T47D (cell line): ENCODE data around the gene DOLPP1.

DNA sequence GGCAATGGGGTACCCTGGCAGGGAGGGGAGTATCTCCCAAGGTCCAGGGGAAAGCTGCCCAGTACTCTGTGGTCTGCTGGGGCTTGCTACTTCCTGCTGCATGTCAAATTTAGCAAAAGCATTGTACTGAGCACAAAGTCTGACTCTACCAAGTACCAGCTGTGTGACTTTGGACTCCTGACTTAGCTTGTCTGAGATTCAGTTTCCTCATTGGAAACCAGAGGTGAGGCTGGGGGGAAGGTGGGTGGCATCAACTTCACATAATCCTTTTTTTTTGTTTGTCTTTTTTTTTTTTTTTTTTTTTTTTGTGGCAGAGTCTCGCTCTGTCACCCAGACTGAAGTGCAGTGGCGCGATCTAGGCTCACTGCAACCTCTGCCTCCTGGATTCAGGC is 2.1 kb downstream of the MIGA2 start:
- RRBS, result no CpG with 5 or more reads among the region's 3 CpGs

DNA sequence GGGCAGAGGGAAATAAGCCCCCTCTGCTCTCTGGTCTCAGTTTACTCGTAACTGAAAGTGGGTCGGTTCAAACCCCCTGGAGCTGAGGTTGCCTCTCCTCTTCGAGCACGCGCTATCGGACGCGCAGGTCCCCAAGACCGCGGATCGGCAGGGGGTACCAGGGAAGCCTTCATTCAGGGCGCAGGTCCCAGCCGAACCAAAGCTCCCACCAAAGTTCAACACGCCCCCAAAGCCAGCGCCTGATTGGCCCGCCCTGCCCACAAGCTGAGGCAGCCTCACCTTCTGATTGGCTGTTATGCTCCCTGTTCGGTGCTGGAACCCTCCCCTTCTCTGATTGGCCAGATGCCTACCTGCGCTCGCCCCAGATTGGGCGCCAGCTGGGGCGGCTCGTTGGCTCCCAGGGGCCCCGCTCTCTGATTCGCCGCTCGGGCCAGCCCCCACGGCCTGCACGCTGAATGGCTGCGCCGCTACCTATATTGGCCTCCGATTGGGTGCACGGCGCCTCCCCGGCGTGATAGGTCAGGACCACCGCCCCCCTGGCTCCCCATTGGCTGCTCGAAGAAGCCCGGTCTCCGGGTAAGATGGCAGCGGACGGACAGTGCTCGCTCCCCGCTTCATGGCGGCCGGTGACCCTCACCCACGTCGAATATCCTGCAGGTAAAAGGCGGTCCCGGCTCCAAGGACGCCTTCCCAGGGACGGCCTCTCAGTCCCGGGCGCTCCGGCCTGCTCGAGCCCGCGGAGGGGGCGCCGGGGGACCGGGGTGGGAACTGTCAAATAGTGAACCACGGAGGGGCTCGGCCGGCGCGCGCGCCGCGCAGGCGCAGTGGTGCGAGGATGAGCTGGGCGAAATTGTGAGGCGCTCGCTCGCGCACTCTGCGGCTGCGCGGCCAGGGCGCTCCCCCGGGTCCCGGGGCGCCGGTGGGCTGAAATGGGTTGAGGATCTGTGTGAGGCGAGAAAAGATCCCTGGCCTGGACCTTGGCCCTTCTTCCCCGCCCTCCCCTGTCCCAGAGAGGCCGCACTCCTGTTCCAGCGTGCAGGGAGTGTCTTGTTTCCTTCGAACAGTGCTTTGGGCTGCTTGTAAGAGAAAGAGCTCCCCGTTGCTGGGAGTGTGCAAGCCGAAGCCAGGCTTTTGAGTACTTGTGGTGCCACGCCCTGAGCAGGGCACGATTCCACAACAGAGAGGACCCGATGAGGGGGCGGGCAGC is at the start of gene DOLPP1:
DOLPP1 (plus strand) TSS at position 561 of the 1,207 bp plus-strand sequence.
- RRBS, result 2% methylated on average over 28 of the region's 95 CpGs

GRCh38 chr9:129108633-129109861 is 1.5 kb downstream of the CRAT start:
- RRBS, result no CpG with 5 or more reads among the region's 21 CpGs

DNA sequence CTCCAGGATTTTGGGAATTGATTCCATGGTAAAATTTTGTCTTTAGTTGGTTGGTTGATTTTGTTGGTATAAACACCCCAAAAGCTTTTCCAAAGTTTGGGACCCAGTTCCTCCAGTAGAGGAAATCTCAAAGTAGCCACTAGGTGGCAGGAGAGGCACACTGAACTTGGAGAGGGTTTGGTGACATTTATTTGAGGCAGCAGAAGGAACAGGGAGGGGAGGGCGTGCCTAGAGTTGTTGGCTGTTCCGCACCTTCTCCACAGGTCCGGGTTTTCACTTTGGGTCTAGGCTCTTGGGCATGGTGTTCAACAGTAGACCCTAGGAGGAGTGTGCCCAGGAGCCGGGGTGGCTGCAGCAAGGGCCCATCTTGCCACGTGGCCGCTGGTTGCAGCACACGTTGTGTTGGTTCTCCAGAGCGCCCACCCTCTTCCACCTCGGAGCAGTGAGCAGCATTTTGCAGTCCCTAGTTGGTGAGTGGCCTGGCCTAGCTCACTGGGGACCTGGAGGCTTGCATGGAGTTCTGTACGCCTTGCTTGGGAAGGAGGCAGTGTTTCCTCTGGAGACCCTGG is 28.0 kb downstream of the PTPA start:
- RRBS, result 5% methylated on average over 2 of the region's 10 CpGs

- RRBS, result no CpG with 5 or more reads among the region's 20 CpGs
These were observed 30.4 kb downstream of the PTPA start for GRCh38 chr9:129141336-129142391.

DNA sequence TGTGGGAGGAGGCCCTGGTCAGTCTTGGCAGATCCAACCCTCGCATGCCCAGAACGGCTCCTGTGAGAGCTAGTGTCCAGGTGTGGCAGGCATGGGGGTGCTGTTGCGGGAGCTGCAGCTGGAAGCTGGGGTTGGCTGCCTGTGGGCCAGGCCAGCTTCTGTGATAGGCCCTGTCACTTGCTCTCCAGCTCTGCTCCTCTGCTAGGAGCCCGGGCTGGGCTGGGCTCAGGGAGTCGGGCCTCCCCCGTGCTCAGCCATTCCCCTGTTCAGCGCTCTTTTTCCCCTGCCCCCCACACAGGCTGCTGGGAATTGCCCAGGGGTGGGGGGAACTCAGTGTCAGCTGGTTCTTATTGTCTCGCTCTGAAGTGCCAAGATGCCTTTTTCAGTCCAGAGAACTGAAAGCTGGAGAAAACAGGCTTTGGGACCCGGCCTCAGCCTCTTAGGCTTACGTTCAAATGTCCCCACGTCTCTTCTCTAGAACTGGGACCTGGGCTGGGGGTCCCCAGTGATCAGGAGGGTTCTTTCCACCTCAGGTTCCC is 31.4 kb downstream of the IER5L start:
- RRBS, result no CpG with 5 or more reads among the region's 11 CpGs

- RRBS, result no CpG with 5 or more reads among the region's 19 CpGs
These were observed 927 bp upstream of the IER5L start for GRCh38 chr9:129178868-129179507.

DNA sequence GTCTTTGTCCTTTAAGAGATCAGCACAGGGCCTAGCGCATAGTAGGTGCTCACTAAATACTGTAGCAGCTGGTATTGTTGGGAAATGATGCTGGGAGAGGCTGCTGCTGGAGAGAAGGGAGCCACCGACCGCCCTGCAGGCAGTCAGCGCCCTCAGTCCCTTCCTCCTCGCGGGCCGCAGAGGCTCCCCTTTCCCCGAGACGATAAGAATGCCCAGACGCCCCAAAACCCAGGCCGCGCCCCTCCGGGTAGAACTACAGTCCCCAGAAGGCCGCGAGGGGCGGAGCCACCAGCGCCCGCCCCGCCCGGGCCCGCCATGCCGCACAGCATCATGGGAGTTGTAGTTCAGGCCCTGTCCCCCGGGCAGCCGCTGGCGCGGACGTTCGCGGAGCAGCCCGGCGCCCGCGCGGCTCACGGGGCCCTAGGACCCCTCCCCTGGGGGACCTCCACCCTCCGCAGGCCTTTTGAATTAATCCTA is 24.6 kb upstream of the IER5L start:
- RRBS, result under 1% methylated on average over 24 of the region's 36 CpGs

DNA sequence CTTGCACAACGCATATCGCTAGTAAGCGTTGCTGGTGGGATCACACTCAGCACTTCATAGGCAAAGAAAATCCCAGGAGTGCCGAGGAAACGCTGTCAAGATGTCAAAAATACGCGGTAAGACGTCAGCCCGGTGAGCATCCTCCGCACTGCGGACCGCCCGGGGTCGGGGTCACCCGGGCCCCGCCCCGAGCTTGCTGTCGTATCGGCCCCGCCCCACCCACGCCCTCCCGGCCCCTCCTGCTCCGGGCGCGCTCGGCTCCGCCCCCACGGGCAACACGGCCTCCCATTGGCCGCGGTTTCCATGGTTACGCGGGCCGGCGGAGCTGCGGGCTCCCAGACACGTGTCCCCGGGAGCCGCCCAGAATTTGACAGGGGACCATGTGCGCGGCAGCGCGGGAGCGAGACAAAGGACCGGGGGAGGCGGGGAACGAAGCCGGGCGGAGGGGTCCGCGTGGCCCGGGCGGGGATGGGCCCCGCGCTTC is 80.2 kb upstream of the IER5L start:
- RRBS, result 2% methylated on average over 28 of the region's 55 CpGs

GRCh38 chr9:129270143-129270632 is 92.1 kb upstream of the IER5L start:
- RRBS, result no CpG with 5 or more reads among the region's 12 CpGs

- RRBS, result 77% methylated on average over 4 of the region's 19 CpGs
These were observed 165.7 kb upstream of the IER5L start for GRCh38 chr9:129343686-129344324.

DNA sequence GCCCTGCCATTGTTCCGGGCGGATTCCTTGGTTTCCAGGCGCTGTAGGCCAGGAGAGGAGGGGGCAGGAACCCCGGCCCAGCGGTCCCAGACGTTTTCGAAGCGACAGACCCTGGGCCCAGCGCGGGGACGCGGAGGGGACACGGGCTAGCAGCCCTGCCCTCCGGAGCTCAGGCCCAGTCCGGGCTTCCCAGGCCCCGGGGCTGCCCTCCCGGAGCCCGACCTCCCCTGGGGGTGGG is 206.9 kb downstream of the C9orf50 start:
- RRBS, result 2% methylated on average over 13 of the region's 18 CpGs

DNA sequence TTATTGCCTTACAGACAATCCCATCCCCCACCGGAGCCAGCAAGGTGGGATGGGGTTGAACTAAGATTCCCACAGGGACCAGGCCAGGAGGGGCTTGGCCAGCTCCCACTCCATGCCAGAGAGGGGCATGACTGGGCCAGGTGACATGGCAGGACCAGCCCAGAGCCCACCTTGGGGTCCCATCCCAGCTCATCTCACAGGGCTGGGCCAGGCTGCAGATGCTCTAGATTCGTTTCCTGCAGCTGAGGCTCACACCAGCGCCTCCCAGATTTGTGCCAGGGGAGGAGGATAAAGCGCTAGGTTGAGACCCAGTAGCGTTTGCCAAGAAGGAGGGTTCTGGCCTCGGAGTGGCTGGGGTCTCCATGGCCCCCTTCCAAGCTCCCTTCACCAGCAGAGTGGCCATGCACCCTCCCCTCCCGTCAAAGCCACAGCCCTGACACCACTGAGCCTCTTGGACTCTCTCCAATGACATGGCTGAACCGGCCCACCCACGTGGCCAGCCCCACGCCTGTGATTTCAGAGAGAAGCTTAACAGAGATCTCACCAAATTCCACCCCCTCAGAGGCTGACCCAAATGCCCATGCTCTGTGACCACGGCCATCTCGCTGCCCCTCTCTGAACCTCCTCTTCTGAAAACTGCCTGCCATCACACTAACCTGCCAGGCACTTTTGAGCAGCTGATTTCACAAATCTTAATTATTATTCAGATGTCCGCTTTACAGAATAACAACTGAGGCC is 155.9 kb downstream of the C9orf50 start:
- RRBS, result no CpG with 5 or more reads among the region's 13 CpGs

DNA sequence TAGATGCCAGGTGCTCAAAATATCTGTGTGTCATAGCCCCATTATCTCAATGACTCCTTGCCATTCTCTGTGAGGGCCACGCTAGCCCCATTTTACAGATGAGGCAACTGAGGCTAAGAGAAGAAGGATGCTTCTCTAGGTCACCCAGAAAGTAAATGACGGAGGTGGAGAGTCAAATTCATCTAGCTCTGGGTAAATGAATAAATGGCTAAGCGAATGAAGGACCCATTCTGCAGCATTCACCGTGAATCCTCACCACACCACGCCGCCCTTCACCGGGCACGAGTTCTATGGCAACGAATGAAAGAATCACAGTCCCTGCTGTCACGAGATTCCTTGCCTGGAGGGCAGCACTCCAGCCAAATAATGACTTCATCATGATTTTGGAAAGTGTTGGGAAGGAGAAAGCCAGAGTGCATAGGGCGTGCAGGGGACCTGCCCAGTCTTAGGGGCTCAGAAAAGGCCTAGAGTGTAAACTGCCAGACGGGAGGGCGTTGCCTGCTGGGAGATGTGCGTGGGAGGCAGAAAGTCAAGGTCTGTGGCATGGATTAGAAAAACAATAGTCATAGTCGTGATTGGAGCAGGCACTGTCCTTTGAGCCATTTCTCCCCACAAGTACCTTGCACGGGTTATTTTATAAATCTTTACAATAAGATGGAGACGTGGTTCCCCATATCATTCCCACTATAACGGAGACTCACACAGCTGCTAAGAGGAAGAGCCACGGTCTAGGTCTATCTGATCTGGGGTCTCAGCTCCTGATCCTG is 147.1 kb downstream of the C9orf50 start:
- RRBS, result no CpG with 5 or more reads among the region's 19 CpGs

GRCh38 chr9:129497564-129498797 is 122.9 kb downstream of the C9orf50 start:
- RRBS, result 100% methylated on average over 1 of the region's 14 CpGs

- RRBS, result no CpG with 5 or more reads among the region's 13 CpGs
These were observed 117.7 kb downstream of the C9orf50 start for GRCh38 chr9:129503108-129503634.

GRCh38 chr9:129568327-129569610 is 52.1 kb downstream of the C9orf50 start:
- RRBS, result 2% methylated on average over 27 of the region's 109 CpGs

DNA sequence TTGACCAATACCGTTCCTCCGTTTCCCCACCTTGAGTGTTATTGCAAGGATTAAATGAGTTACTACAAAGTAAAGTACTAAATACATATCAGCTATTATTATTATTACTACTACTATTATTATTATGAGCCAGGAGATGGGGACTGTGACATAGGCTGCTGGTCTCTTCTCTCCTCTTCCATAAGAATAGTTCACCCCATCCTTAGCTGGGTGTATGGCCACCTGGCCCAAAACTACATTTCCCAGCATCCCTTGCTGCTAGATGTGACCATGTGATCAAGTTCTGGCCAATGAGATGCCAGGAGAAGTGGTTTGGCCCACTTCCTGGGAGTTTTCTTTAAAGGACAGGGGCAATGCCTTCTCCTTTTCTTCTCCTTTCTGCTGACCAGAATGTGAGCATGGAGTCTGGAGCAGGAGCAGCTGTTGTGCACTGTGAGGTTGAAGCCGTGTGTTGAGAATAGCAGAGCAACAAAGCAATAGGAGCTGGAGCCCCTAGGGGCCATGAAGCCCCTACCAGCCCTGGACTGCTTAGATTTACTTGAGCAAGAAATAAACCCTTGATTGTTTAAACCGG is 36.8 kb downstream of the C9orf50 start:
- RRBS, result no CpG with 5 or more reads among the region's 4 CpGs

GRCh38 chr9:129586708-129587110 is 34.2 kb downstream of the C9orf50 start:
- RRBS, result no CpG with 5 or more reads among the region's 7 CpGs

- RRBS, result no CpG with 5 or more reads among the region's 16 CpGs
These were observed 9.8 kb downstream of the C9orf50 start for GRCh38 chr9:129611045-129611463.